ENCODE measurements around the genes FEZ2, VIT and CEBPZ.

- PRO-cap, 2 experiments: no peak in any of the 2 experiments
These were observed 198.5 kb upstream of the FAM98A start for GRCh38 chr2:33797602-33798049.

DNA sequence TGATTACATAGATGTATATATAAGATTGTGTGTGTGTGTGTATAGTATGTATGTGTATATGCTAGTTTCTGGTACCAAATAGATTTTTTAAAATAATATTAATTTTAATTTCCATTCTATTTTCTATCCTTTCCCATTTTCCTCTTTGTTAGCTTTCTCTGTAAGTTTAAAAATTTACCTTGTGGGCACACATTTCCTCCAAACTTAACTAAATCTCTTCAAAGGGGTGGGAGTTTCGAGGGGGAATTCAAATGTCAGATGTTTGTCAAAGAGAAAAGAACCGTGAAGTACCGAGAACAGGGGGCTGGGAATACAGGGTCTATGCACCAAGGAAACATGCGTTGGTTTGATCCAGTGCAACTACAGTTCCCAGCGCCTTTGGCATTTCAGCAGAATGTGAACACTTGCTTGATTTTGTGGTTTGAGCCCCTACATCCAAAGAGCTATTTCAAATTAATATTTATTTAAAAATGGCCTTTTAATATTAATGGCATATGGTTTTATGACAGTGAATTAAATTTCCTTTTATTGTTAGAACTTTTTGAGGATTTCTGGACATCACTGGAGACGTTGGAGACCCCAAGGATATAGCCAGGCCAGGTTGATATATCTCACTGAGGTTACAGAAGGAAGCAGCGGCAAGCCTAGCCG is 9.4 kb downstream of the CRIM1 start:
- PRO-cap, 2 experiments: no peak in any of the 2 experiments

GRCh38 chr2:36400140-36400733 is 44.7 kb downstream of the CRIM1 start:
- PRO-cap, 2 experiments: no peak in any of the 2 experiments

GRCh38 chr2:36522060-36522434 is 75.9 kb downstream of the FEZ2 start:
- PRO-cap, 2 experiments: no peak in any of the 2 experiments

- PRO-cap, 2 experiments: peak in 1 of 2 experiments; most common minus-strand start chr2:36531114 (in 1)
These were observed 67.1 kb downstream of the FEZ2 start for GRCh38 chr2:36530581-36531487.

- PRO-cap, 2 experiments: no peak in any of the 2 experiments
These were observed 63.6 kb downstream of the FEZ2 start for GRCh38 chr2:36534091-36535060.

DNA sequence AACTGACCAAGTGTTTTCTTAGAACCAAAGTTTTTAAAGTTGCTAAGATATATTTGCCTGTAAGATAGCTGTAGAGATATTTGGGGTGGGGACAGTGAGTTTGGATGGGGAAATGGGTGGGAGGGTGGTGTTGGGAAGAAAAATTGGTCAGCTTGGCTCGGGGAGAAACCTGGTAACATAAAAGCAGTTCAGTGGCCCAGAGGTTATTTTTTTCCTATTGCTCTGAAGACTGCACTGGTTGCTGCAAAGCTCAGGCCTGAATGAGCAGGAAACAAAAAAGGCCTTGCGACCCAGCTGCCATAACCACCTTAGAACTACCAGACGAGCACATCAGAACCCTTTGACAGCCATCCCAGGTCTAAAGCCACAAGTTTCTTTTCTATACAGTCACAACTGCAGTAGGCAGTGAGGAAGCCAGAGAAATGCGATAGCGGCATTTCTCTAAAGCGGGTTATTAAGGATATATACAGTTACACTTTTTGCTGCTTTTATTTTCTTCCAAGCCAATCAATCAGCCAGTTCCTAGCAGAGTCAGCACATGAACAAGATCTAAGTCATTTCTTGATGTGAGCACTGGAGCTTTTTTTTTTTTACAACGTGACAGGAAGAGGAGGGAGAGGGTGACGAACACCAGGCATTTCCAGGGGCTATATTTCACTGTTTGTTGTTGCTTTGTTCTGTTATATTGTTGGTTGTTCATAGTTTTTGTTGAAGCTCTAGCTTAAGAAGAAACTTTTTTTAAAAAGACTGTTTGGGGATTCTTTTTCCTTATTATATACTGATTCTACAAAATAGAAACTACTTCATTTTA is 48.9 kb downstream of the FEZ2 start:
- PRO-cap, 2 experiments: peak in 1 of 2 experiments; most common plus-strand start position 680 of the sequence (in 1); most common minus-strand start position 540 of the sequence (in 1)

- PRO-cap, 2 experiments: peak in 2 of 2 experiments; most common plus-strand start chr2:36597770 (in 1); most common minus-strand start chr2:36598150 (in 2)
These were observed at the start of gene FEZ2 for GRCh38 chr2:36597399-36598589. FEZ2 (minus strand) TSS chr2:36598168.

GRCh38 chr2:36649933-36650520 is 46.5 kb upstream of the VIT start:
- PRO-cap, 2 experiments: no peak in any of the 2 experiments

GRCh38 chr2:36655474-36656030 is 41.0 kb upstream of the VIT start:
- PRO-cap, 2 experiments: peak in 1 of 2 experiments; most common plus-strand start chr2:36655867 (in 1)

GRCh38 chr2:36667871-36668331 is 28.6 kb upstream of the VIT start:
- PRO-cap, 2 experiments: no peak in any of the 2 experiments

- PRO-cap, 2 experiments: no peak in any of the 2 experiments
These were observed at the start of gene VIT for GRCh38 chr2:36696634-36696902. VIT (plus strand) TSS chr2:36696707.

GRCh38 chr2:36899416-36899957 is 66.8 kb downstream of the STRN start:
- PRO-cap, 2 experiments: no peak in any of the 2 experiments

DNA sequence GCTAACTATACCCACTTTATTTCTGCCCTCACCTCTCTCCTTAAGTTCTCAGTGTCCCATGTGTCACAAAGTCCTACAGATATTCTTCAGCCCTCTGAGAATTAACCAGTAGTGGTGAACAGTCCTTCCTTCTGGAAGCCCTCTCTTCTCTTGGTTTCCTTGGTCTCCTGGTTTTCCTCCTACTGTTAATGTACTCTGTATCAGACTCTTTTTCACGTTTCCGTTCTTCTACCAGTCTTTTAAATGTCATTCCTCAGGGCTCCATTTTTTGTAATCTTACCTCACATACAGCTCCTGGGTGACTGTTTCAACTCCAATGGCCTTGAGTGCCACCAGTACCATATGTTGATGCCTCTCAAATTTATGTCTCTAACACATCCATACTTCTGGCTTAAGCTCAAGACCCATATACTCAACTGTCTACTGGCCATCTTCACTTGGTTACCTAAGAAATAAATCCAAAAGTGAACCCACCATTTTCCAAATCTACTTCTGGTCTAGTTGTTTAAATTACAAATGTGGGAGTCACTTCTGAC is 53.9 kb downstream of the STRN start:
- PRO-cap, 2 experiments: no peak in any of the 2 experiments

DNA sequence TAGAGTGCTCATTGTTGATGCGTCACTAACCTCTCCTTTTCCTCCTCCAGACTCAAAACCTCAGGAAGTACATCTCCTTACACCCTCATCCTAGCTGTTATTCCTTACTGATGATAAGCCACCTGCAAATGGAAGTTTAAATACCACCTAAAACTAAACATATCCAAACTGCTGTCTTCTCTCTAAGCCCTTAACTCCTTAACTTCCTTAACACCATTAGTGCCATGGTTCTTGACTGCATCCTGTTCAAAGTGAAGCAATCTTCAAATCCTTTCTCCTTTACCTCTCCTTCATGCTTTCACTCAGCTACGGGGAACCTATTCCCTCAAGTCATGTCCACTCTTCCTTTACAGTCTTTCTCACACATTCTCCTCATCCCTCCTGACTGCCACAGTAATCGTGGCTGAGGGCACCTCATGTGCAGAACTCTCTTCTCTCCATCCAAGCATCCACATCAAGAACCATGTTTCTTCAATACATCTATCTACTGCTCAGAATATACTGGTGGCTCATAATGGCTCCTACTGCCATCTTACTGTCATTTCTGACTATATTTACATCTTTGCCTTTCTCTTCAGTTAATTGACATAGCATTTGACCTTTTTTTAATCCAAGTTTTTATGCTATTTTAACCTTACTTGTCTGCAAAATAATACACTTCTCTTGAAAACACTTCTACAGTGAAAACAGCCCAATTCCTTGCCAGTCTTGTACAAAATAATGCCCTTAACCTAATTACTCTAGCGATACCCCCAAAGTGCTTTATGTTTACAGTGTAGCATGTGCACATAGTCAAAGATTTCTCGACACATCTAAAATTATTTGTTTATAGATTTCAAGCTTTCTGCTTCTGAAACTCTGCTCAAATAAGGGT is 20.5 kb downstream of the EIF2AK2 start:
- PRO-cap, 2 experiments: no peak in any of the 2 experiments

GRCh38 chr2:37155778-37156261 is 960 bp downstream of the EIF2AK2 start:
- PRO-cap, 2 experiments: no peak in any of the 2 experiments

GRCh38 chr2:37226886-37227200 is 4.6 kb downstream of the CEBPZ start:
- PRO-cap, 2 experiments: no peak in any of the 2 experiments

GRCh38 chr2:37231026-37231852 is at the start of gene CEBPZ:
CEBPZ (minus strand) TSS chr2:37231596.
- PRO-cap, 2 experiments: peak in 2 of 2 experiments; most common plus-strand start chr2:37231669 (in 2); most common minus-strand start chr2:37231337 (in 1)

DNA sequence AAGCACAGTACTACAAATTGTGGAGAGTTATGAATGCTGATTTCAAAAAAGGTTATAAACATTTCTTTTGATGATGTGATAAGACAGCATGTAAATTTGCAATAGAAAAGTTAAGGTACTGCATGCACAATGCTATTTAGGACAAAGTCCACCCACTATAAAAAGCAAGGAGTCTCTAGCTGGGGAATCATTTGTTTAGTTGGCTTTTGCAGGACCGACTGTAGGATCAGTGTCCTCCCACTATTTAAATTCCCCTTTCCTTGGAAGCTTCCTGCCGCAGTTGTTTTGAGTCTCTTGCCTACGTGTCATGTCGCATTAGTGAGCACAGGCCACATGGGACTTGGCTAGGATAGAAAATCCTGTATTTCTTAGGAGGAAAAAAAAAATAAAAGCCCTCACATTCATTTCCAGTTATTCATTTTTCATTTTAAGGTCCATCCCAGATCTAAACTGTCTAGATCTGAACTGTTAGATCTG is 13.1 kb downstream of the QPCT start:
- PRO-cap, 2 experiments: peak in 1 of 2 experiments; most common plus-strand start position 425 of the sequence (in 1); most common minus-strand start position 220 of the sequence (in 1)

GRCh38 chr2:37570912-37571238 is 100.6 kb downstream of the CDC42EP3 start:
- PRO-cap, 2 experiments: no peak in any of the 2 experiments

All from heart right ventricle (tissue), 2 donors.